Right cardiac atrium (tissue), 1 donor: ENCODE data around the genes GRK2, AIP and ALDH3B2.

- PRO-cap = no peak
Observed at GRCh38 chr11:67261444-67262365, 4.6 kb upstream of the GRK2 start.

GRCh38 chr11:67266021-67266871 is at the start of gene GRK2:
TSS of gene GRK2 (plus strand) at chr11:67266473.
- PRO-cap = bidirectional peak, plus-strand start at chr11:67266473, minus-strand start at chr11:67266290; bidirectional peak, plus-strand start at chr11:67266691, minus-strand start at chr11:67266710

DNA sequence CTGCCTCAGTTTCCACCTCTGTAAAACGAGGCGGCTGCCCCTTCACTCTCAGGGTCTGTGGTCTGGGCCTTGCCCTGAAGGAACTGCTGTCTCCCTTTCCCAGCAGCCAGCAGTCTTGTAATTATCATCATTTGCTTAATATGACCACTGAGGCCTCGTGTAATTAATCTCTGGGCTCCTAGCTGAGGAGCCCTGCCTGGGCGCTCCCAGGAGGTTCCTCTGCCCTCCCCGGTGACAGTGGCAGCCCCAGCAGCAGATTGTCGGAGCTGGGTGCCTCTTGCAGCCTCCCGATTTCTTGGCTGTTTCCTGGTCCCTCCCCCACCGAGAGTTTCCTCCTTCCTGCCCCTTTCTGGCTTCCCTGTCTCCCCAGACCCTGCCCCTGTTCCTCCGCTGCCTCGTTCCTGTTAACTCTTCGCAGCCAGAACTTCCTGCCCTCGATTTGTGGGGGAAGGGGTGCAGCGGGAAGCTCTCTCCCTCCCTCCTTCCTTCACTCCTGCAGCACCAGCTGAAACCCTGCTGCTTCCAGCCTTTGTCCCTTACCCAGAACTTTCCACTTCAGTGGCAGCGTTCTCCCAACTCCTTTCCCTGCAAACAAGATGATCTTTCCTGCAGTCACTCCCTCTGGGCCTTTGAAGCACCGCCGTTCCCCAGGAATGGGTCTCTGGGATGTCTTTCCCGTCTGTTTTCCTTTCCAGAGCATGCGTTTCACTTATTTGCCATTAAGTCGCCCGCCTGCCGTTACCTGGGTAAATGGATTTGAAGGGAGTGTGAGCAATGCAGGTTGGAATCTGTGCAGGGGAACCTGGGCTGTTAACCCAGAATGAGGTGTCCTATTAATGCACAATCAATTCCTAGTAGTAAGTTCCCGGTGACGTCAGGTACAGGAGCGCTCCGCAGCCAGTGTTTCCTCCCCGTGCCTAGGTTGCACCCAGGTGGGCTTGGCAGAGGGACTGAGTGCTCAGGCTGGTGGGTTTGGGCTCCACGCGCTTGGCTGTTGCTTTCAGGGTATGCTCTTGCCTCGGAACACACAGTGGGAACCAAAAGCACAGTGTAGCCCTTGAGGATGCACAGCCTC is 4.1 kb downstream of the GRK2 start:
- PRO-cap = no peak

- PRO-cap = no peak
Observed at GRCh38 chr11:67289102-67289262, 121 bp upstream of the ANKRD13D start.

DNA sequence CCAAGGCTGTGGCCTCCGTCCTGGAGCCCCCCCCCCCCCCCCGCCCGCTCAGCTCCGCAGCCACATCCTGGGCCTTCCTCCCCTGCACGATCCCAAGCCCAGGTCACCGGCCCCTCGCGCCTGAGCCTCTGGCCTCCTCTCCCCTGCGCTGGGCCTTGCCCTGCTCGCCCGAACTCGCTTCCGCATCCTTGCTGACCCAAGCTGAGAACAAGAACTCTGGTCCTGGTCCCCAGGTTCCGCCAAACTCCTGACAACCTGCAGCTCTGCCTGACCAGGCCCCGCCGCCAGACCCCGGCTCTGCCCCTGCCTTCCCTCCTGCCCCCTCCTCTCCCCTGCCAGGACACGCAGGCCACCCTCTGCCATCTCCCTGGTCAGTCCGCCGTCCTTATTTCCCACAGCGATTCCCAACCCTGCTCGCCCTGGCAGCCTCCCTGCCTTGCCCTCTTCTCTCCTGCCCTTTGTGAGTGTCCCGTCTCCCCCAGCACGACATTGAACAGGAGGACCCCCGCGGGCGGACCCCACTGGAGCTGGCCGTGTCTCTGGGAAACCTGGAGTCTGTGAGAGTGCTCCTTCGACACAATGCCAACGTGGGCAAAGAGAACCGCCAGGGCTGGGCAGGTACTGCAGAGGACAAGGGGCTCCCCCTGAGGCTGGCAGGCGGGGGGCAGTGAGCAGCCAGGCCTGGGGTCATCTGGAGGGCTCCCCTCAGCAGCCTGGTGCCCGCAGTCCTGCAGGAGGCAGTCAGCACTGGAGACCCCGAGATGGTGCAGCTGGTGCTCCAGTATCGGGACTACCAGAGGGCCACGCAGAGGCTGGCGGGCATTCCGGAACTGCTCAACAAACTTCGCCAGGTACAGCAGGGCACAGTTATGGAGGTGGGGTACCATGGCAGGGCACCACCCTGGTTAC is 747 bp downstream of the ANKRD13D start:
- PRO-cap = no peak

- PRO-cap = no peak
Observed at GRCh38 chr11:67404537-67405169, 770 bp downstream of the TBC1D10C start.

DNA sequence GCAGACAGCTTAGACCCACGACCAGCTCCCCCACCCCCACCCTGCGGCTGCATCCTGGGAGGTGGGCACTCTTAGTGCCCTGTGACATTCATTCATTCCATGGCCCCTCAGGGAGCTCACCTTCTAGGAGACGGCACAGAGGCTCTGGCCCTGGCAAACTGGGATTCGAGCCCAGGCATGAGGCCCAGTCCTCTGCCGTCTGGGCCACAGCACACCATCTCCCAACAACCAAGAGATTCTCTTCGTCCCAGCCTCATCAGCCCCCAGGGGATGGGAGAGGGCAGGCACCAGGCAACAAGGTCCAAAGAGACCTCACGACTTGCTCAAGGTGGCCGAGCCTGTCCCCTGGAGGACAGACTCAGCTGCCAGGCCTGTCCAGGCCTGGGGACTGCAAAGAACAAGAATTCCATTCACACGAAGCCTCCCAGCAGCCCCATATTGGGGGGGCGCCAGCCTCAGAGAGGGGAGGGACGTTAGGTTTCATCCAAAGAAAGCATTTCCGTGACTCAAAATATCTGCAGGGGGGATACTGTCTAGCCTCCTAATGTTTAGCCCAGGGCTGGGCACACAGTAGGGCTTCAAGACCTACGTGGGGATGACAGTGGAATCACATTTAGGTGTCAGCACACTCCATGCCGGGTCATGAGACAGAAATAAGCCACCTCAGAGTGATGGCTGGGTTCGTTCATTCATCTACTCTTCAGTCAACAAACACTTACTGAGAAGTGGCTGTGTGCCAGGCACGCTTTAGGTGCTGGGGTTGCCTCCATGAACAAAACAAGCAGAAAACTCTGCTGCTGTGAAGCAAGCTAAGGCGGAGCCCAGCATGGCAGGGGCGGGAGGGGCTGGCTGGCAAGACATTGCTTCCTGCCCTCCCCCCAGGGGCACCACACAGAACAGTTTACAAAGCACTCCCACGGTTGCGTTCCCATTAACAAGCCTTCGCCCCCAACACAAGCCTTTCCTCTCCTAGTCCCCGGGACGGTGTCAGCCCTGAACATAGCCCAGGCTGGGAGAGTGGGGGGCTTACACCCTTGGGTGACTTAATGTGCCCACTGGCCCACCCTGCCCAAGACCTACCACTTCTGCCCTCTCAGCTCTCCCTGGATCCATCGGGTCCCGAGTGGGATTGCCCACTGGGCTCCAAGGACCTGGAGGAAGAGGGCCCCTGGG is 1.2 kb downstream of the CARNS1 start:
- PRO-cap = no peak

DNA sequence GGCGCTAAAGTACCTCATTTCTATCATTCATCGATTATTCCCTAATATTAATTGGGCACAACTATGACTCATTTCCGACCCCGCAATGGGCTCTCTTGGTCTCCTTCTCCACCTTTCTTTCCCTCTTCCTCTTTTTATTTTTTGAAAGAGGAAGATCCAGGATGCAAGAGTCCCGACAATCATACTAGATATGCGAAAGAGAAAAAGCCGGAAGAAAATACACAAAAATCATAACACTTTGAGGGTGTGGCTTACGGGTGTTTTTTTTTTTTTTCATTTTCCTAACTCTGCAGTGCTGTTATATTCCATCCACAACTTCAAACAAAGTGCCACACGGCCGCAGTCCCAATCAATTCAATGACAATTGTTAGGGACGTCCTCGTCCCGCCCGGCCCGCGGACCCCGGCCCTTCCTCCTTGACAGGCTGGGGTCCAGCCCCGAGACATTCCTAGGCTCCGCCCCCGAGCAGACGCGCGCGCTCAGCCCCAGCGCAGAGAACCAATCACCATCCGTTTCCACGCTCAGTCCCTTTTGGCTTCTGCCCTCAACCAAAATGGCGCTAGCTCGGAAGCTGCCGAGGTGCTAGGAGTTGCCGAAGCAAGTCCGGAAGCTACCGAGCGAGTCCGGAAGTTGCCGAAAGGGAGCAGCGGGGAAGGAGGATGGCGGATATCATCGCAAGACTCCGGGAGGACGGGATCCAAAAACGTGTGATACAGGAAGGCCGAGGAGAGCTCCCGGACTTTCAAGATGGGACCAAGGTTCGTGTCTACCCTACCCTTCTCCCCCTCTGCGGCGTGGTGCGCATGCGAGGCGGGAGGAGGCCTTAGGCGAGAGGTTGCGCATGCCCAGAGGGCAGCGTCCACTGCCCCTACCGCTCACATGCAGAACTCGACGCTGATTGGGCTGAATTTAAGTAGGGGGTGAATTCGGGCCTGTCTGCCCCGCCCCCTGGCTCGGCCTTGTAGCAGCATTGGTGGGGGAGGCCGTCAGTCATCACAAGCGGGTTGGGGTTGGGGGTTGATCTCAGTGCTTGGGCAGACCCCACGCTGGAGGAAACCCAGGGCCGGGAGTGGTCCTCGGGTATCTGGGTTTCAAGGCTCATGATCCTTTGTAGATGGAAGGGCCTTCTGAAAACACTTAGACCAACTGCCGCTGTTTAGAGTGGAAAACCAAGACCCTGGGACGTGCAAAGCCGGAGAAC is at the start of gene AIP:
TSS of gene AIP (plus strand) at position 527 of the 1,201 bp plus-strand sequence.
- PRO-cap = unidirectional peak, minus-strand start at position 192 of the sequence; bidirectional peak, plus-strand start at position 636 of the sequence, minus-strand start at position 418 of the sequence; unidirectional peak, minus-strand start at position 782 of the sequence; unidirectional peak, minus-strand start at position 900 of the sequence

DNA sequence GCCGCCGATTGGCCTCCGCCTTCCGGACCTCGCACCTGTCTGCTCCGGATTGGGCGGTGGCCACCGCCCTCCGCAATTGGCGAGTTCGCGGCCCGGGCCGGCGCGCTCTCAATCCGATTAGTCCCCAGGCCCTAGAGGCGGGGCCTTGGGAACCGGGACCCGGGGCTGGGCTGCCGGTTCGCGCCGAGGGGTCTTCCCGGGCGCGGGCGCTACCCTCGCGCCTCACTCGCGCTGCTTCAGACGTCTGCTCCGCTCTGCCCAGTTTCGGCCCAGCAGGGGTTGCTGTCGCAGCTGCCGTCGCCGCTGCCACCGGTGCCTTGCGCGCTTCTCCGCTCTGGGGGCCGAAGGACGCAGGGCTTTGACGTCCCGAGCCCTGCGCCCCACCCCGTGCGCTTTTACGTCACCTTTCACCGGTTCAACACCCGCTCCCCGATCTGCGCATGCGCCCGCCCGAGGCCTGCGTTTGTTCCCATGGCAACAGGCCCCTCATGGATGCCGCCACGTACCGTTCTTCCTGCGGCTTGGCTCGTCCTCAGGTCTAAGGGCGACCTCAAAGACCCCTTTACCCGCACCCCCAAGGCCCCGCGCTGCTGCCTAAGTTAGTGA is 448 bp upstream of the CDK2AP2 start:
- PRO-cap = bidirectional peak, plus-strand start at position 186 of the sequence, minus-strand start outside the sequence; bidirectional peak, plus-strand start at position 472 of the sequence, minus-strand start at position 336 of the sequence

GRCh38 chr11:67581310-67581987 is 2.2 kb upstream of the GSTP1 start:
- PRO-cap = no peak

DNA sequence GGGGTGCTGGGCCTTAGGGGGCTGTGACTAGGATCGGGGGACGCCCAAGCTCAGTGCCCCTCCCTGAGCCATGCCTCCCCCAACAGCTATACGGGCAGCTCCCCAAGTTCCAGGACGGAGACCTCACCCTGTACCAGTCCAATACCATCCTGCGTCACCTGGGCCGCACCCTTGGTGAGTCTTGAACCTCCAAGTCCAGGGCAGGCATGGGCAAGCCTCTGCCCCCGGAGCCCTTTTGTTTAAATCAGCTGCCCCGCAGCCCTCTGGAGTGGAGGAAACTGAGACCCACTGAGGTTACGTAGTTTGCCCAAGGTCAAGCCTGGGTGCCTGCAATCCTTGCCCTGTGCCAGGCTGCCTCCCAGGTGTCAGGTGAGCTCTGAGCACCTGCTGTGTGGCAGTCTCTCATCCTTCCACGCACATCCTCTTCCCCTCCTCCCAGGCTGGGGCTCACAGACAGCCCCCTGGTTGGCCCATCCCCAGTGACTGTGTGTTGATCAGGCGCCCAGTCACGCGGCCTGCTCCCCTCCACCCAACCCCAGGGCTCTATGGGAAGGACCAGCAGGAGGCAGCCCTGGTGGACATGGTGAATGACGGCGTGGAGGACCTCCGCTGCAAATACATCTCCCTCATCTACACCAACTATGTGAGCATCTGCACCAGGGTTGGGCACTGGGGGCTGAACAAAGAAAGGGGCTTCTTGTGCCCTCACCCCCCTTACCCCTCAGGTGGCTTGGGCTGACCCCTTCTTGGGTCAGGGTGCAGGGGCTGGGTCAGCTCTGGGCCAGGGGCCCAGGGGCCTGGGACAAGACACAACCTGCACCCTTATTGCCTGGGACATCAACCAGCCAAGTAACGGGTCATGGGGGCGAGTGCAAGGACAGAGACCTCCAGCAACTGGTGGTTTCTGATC is 1.2 kb downstream of the GSTP1 start:
- PRO-cap = no peak

- PRO-cap = no peak
Observed at GRCh38 chr11:67612113-67612442, 5.3 kb downstream of the NDUFV1 start.

GRCh38 chr11:67615360-67616230 is 8.9 kb downstream of the NDUFV1 start:
- PRO-cap = no peak

- PRO-cap = no peak
Observed at GRCh38 chr11:67627707-67628148, 2.0 kb downstream of the NUDT8 start.

DNA sequence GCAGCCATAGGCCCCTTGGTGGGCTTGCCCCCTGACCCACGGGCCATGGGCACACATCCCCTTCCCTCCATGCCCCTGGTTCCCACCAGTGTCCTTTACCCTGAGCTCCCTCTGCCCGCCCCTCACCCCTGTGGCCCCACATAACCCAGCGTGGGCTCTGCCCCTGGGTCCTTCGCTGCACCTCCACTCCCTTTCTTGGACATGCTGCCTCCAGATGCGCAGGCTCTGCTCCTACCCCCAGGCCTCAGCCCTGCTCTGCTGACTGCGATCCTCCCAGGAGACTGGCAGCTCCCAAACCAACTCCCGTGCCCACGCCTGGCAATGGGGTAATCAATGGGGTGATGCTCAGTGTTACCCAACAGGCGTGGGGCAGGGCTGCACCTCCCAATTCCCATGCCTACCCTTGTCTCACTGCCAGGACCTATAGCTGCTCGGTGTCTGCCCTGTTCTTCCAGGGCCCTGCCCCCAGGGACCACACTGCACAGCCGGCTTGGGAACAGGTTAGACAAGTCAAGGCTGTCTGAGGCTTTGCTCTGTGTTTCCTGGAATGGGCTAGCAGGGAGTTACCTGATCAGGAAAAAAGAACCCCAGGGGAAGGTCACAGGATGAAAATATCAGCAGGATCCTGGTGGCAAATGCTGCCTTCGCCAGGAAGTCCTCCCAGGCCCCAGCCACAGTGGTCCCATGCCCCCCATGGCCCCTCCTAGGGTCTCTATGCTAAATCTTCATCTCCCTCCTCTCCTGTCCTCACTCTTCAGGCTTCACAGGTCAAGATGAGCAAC is at the start of gene ALDH3B2:
TSS of gene ALDH3B2 (minus strand) at position 332 of the 782 bp plus-strand sequence.
- PRO-cap = no peak

- PRO-cap = no peak
Observed at GRCh38 chr11:67886215-67886753, 117.6 kb downstream of the UNC93B1 start.

DNA sequence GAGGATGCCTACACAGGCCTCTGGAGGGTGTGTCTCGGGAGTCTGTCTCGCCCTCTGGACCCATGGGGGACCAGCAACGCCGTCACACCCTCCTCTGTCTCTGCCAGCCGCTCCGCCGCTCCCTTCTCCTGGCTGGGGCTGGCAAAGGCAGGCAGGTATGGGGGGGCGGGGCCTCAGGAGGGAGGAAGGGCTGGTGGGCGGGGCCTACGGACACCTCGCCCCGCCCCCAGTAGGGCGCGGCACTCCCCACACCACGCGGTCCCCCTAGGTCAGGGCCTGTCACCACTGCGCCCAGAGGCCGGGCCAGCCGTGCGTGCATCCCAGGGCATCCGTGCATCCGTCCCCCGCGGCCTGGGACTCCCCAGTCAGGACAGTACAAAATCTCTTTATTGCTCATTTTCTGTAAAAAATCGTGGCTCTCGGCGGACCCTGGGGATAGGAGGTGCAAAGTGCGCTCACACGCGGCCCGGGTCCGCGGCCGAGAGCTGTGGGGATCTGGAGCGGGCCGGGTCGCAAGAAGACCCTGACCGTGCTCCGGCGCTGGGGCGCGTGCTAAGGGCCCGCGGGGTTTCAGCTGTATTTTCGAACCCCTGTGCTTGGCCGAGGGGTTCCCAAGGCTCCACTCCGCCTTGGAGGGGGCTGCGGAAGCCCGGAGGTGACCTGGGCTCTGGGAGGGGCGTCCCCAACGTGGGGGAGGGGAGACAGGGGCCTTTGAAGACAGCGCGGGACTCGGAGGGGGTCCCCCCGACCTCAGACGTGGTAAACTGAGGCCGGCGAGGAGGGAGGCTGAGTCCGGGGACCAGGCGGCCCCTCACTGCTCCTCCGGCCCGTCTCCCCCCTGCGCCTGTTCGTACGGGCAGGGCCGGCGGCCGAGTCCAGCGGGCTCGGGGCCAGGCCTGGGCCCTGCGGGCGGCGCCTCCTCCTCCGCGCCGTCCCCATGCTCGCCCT is 12.9 kb downstream of the UNC93B1 start:
- PRO-cap = no peak

DNA sequence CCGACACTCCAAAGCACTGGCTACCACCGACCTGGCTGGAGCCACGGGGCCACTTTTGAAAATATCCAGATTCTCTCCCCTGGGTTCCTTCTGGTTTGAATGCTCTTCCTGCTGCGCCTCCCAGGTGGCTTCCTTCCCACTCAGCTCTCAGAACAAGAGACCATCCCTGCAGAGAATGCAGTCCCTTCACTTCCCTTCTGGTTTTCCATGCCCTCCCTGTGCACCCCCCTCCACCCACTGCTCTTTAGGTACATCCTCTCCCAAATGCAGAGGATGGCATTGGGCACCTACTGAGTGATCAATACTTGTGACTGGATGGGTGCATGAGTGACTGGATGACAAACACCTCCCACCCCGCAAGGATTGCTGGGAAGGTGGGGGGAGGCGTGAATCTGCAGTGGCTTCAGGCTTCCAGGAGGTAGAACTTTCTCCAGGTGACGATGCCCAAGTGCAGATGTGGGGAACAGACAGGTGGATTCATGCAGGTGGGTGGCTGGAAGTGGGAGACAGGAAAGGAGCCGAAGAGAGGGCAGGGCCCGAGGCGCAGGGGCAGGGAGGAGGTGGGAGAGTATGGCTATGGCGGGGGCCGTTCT is 975 bp upstream of the UNC93B1 start:
- PRO-cap = no peak

DNA sequence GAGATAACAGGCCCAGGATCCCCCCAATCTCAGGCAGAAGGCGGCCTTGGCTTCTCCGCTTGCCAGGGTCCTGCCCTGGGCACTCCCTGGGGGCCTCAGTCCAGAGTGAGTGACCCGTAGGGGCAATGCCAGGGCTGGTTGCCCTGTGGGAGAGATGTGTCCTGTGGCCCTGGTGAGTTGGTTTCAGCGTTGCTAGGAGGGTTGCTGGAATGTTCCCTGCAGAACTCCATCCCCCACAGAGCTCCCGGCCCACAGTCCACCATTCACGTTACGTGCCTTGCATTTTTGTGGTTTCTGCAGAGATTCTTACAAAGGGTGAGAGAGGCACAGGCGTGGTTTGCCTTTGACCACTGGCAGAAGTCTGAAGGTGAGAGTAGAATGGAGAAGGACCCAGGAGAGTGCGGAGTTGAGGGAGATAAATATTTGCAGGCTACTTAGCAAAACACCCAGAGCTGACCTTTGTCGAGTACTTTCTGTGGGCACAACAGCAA is 3.0 kb downstream of the ALDH3B1 start:
- PRO-cap = no peak

- PRO-cap = no peak
Observed at GRCh38 chr11:68036468-68036661, 2.5 kb upstream of the TCIRG1 start.